ENCODE data around the genes ABCA1 and TMEM38B.

DNA sequence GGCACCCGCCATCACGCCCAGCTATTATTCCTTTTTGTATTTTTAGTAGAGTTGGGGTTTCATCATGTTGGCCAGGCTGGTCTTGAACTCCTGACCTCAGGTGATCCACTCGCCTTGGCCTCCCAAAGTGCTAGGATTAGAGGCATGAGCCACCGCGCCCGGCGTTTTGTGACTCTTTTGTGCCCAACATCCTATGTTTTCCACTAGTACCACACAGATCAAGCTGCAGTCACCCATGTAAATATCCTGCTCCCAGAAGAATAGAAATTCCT, 61.4 kb downstream of the ABCA1 start:
- PRO-cap, 3 experiments: no peak in any of the 3 experiments
- RAMPAGE, long total RNA: no peak
- RRBS, 2 experiments: no CpG with 5 or more reads among the region's 7 CpGs

- PRO-cap, 3 experiments: no peak in any of the 3 experiments
- RAMPAGE, long total RNA: no peak
- RRBS, 2 experiments: no CpG with 5 or more reads among the region's 14 CpGs
Observed at GRCh38 chr9:104868777-104869735, 58.9 kb downstream of the ABCA1 start.

DNA sequence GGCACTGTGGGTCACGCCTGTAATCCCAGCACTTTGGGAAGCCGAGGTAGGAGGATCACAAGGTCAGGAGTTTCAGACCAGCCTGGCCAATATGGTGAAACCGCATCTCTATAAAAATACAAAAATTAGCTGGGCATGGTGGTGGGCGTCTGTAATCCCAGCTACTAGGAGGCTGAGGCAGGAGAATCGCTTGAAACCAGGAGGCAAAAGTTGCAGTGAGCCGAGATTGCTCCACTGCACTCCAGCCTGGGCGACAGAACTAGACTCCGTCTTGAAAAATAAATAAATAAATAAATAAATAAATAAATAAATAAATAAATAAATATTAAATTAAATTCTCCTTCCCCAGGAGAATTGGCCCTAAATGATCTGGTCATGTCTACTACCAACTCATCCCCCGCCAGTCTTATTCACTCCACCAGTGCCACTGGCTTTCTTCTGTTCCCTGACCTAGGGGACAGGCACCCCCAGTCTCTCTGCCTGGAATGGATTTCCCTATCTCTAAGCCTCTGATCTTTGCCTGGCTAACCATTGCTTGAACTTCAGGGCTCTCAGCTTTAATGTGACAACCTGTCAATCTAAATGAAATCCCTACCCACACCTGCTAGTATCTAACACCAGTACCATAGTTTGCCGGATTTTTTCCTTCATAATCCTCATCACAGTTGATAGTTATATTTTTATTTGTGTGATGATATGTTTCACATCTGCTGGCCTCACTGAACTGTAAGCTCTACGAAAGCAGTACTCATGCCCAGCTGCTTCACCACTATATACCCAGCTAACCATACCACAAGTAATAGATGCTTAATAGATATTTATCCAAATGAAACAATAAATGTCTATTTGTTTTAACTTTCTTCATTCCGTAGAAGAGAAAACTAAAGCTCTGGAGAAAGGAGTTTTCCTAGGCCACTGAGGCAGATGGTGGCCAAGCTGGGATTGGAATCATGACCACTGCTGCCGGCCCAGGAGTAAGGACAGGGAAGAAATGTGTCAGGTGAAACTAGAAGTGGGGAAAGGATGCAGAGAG, 29.4 kb downstream of the ABCA1 start:
- PRO-cap, 3 experiments: no peak in any of the 3 experiments
- RAMPAGE, long total RNA: no peak
- RRBS, 2 experiments: no CpG with 5 or more reads among the region's 13 CpGs

- PRO-cap, 3 experiments: peak in 3 of 3 experiments; most common plus-strand start chr9:104928298 (in 1); most common minus-strand start chr9:104928153 (in 3)
- RAMPAGE, long total RNA: no peak
- RRBS, 2 experiments: 3% methylated on average over 29 to 40 of the region's 54 CpGs
Observed at GRCh38 chr9:104927900-104928747, at the start of gene ABCA1. TSS of gene ABCA1 (minus strand) at chr9:104928155.

DNA sequence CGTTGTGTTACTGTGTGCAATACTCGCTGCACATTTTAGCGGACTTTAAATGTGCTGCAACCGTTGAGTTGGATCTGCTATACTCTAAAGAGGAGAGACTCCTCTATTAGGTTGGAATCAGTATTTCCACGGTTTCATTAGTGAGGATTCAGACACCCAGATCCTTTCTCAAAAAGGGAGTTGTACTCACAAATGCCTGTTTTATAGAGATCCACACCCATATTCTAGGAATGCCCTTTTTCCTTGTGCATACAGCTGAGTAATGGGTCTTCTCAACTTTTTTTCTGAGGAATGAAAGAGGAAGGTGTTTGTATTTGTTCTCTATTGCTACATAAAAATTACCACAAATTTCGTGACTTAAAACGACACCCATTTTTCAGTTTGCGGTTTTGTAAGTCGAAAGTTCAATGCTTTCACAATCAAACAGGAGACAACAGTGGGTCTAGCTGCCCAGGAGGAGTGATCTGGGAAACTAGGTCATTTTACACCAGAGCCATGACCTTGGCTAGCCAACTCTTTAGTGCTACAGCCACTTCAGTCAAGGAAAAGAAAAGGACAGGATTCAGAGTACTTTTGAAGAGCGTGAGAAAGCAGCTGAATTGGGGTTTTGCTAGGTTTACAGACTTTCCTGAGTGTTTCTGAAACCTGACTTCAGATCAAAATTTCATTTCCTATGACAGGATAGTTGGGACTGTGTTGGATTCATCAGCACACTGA, 52.7 kb upstream of the SLC44A1 start:
- PRO-cap, 3 experiments: no peak in any of the 3 experiments
- RAMPAGE, long total RNA: no peak
- RRBS, 2 experiments: no CpG with 5 or more reads among the region's 10 CpGs

- PRO-cap, 3 experiments: peak in 1 of 3 experiments; most common plus-strand start chr9:105245706 (in 1)
- RAMPAGE, long total RNA: no peak
- RRBS, 2 experiments: no CpG with 5 or more reads among the region's 8 CpGs
Observed at GRCh38 chr9:105245626-105245835, 1.1 kb downstream of the SLC44A1 start.

DNA sequence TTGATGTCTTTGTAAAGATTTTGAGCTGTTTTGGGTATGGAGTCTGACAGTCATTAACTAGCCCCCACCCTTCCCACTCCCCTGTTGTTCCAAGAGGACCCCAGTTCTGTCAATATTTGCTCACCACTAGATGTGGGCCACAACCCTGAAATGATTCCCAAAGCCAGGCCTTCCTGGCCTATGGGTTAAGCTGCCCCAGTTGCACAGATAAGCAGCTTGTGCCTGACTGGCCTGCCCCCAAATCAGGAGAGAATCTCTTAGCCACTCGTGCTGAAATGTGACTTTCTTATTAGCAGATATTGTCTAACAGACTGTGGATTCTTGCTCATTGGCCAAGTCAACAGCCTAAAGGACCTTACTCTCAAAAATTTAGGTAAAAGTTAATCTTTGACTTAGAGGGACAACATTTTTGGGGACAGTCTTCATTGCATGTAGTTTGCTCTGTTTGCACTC, 29.3 kb upstream of the FSD1L start:
- PRO-cap, 3 experiments: no peak in any of the 3 experiments
- RAMPAGE, long total RNA: no peak
- RRBS, 2 experiments: no CpG with 5 or more reads among the region's 1 CpG

DNA sequence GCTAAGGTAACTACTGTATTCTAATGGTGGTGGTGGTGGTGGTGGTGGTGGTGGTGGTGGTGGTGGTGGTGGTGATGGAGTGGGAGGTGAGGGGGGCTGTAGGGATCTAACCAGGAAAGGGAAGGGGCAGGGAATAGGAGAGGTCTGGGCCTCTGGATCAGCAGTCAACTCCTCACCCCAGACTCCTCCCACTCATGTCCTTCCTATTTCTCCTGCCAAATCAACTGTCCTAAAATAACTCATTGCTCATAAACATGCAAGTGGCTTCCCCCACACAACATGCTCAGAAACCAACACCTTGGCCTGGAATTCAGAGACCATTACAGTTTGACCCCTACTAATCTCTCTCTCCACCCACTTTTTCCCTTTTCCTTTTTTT, 8.5 kb upstream of the FSD1L start:
- PRO-cap, 3 experiments: peak in 2 of 3 experiments; most common plus-strand start position 286 of the sequence (in 1); most common minus-strand start position 170 of the sequence (in 2)
- RAMPAGE, long total RNA: no peak

DNA sequence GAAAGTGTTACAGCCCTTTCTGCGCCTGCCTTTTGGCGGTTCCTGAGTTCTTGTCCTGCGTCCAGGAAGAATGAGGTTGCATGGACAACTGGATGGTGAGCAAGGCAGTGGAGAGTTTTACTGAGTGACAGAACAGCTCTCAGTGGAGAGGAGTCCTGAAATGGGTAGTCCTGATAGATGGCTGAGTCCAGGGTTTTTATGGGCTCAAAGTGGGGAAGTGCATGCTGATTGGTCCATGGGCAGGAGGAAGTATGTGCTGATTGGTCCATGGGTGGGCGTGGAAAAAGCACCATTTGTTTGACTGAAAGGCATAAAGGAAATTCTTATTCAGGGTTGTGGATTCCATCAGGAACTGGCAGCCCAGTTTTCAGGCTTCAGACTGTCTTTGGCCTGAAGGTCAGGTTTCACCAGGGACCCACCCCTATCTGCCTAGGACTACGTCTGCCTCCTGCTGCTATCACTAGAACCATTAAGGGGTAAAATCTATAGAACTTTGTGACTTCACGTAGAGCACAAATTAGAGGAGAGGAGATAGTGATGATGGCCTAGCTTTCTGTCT, 10.6 kb downstream of the FSD1L start:
- PRO-cap, 3 experiments: peak in 1 of 3 experiments; most common plus-strand start position 326 of the sequence (in 1); most common minus-strand start position 172 of the sequence (in 1)
- RAMPAGE, long total RNA: no peak
- RRBS, 2 experiments: no CpG with 5 or more reads among the region's 6 CpGs

GRCh38 chr9:105694290-105695335, at the start of gene TMEM38B:
TSS of gene TMEM38B (plus strand) at chr9:105694541.
- PRO-cap, 3 experiments: peak in 3 of 3 experiments; most common plus-strand start chr9:105694543 (in 2); most common minus-strand start chr9:105695170 (in 3)
- RAMPAGE, long total RNA: start-site peak on the plus strand at chr9:105694537-105694604, 209 and 82 reads in 2 replicates
- RRBS, 2 experiments: 2% methylated on average over 25 of the region's 98 CpGs

DNA sequence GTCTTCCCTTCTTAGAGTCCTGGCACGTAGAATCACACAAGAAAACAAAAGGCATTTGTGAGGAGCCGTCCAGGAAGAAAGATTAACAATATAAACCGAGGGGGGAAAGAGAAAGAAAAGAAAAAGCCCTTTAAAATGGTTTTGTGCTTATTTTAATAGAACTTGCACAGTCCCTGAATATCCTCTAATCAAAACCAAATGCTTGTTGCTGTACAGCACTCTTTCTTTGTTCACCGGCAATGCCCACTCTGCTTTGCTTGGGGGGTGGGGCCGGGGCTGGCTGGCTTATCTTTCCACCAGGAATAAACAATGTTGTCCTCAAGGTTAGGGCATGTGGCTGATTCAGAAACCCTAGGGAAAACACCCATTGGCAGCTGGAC, 575.7 kb upstream of the ZNF462 start:
- PRO-cap, 3 experiments: no peak in any of the 3 experiments
- RAMPAGE, long total RNA: no peak
- RRBS, 2 experiments: no CpG with 5 or more reads among the region's 5 CpGs

- PRO-cap, 3 experiments: no peak in any of the 3 experiments
- RAMPAGE, long total RNA: no peak
- RRBS, 2 experiments: no CpG with 5 or more reads among the region's 6 CpGs
Observed at GRCh38 chr9:106889245-106889532, 26.2 kb downstream of the ZNF462 start.

DNA sequence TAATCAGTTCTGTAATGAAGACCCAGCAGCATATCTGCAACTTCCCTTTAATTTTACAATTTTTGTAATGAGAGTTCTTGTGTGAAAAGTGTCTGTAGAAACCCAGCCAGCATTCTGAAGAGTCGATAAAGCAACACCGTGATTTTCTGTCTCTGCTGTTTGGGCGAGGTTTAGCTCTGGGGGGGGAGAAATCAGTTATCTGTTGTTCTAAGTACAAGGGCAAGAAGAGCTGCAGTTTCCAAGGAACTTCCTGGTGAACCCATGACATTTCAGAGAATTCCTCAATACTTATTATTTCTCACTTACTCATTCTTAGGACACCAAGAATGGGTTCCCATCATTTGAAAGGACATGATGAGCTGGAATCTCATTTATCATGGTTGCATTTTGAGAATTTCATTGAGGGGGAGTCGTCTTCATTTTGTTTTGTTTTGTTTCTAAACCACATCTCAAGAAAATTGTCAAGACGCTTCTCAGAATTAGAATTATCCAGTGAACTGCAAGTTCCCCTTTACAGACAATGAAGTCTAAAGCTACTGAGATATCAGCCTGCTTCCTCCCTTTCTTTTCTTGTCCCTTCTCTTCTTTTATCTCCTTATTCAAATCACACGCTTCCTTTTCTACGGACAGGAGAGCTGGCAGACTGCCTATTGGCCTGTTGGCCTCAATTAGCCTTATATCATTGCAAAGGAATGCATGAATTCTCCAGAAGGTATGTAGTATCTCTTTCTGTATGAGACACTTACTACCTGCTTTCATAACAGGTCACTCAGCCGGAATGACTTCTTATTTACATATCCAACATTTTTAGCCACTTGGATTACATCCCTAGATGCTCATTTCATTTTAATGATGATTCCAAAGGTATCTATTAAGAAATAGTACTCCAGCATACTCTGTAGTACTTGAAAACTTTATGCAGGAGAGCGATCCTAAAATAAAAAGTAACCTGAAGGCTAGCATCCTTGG, 53.7 kb downstream of the ZNF462 start:
- PRO-cap, 3 experiments: no peak in any of the 3 experiments
- RAMPAGE, long total RNA: no peak
- RRBS, 2 experiments: no CpG with 5 or more reads among the region's 9 CpGs

DNA sequence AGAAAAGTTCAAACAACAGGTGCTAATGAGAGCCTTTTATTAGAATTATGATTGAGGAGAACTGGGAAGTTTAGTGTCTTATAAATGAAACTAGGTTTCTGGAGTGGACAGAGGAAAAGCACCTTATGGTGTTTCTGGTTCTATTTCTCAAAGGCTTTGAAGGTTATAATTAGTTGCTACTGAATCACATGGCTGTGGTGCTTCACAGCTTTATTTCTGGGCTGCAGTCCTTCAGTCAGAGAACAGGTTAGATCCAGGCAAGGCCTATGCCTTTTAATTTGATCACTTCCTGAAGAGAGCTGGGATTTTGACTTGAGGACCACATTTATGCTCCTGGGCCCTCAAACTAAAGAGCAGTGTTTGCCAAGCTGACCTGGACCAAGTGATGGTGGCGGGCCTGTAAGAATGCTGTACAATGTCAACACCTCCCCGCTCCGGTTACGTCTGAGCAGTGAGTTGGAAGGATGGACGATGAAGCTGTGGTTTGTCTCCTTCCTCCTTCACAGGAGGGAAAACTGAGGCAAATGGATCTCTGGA, 56.0 kb downstream of the ZNF462 start:
- PRO-cap, 3 experiments: peak in 2 of 3 experiments; most common plus-strand start position 234 of the sequence (in 2); most common minus-strand start position 158 of the sequence (in 2)
- RAMPAGE, long total RNA: no peak
- RRBS, 2 experiments: no CpG with 5 or more reads among the region's 5 CpGs

GRCh38 chr9:107012677-107013419, 149.9 kb downstream of the ZNF462 start:
- PRO-cap, 3 experiments: no peak in any of the 3 experiments
- RAMPAGE, long total RNA: no peak
- RRBS, 2 experiments: no CpG with 5 or more reads among the region's 2 CpGs

GRCh38 chr9:107175057-107175362, 108.1 kb upstream of the RAD23B start:
- PRO-cap, 3 experiments: no peak in any of the 3 experiments
- RAMPAGE, long total RNA: no peak
- RRBS, 2 experiments: no CpG with 5 or more reads among the region's 3 CpGs

DNA sequence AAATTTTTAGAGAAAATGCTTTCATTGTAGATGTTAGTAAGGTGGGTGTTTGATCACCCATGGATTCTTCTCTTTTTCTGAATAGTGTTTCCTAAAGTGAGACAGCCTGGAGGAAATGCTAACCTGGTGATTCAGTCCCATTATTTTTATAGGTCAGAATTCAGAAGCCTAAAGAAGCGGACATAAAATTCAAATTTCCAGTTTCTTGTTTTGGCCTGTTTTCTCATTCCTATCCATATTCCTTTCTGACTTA, 17.6 kb downstream of the RAD23B start:
- PRO-cap, 3 experiments: no peak in any of the 3 experiments
- RAMPAGE, long total RNA: no peak
- RRBS, 2 experiments: no CpG with 5 or more reads among the region's 1 CpG

DNA sequence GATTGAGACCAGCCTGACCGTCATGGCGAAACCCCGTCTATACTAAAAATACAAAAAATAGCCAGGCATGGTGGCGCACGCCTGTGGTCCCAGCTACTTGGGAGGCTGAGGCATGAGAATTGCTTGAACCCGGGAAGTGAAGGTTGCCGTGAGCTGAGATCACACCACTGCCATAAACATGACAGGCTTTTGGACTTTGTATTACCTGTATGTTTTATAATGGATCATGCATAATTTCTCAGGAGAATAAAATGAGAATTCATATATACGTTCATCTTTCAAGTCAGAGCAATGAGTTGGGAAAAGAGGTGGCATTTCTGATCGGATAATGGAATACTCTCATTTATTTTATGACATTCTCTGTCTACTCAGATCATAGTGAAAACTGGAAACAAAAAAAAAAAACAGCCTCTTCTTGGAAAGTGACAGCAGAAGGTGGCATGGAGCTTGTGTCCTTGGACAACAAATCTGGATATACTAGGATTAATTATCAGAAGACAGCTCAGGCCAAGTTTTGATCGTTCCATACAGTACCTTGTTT, 48.3 kb downstream of the RAD23B start:
- PRO-cap, 3 experiments: no peak in any of the 3 experiments
- RAMPAGE, long total RNA: no peak
- RRBS, 2 experiments: no CpG with 5 or more reads among the region's 10 CpGs

DNA sequence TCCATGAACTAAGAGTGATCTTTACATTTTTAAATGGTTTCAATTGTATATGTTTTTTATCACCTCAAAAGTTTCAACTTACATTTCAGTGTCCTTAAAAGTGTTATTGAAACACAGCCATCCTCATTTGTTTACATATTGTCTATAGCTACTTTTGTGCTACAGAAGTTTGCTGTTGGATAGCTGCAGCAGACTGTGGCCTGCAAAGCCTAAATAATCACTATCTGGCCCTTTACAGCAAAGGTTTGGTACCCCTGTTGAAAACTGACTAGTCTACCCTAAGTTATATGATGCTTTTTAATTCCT, 49.5 kb downstream of the RAD23B start:
- PRO-cap, 3 experiments: no peak in any of the 3 experiments
- RAMPAGE, long total RNA: no peak

GRCh38 chr9:107569054-107569651, 79.6 kb upstream of the KLF4 start:
- PRO-cap, 3 experiments: no peak in any of the 3 experiments
- RAMPAGE, long total RNA: no peak
- RRBS, 2 experiments: no CpG with 5 or more reads among the region's 6 CpGs